ENCODE measurements around a stretch of chr3.

DNA sequence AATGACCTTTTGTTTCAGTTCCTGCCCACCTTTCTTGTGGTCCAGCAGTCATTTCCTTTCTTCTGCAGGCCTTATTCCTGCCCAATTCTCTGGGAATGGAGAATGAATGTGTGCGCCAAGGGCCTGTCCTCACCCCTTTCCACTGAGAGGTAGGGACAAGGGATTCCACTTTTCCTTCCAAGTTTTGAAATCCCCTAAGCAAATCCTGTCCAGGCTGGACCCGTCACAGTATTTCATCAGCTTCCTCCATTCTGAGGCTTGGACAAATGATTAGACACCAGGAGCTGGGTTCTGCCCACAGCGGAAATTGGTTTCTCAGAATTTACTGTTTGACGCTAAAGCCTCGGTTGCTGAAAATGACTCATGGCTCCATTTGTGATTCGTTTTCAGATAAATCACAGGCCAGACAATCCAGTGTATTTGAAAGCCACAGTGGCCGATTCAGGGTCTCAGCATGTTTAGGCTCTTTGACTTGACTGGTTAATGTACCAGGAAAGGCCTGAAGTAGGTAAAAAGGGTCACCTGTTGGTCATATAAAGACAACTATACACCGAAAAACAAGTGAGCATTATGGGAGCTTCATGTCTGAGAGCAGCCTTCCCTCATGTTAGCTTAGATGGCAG is 15.9 kb downstream of the ZNF80 start:
- PRO-cap, result bidirectional peak, plus-strand start at position 338 of the sequence, minus-strand start at position 309 of the sequence
- RAMPAGE, long total RNA, 4 experiments, result no peak in any of the 4 experiments

- PRO-cap, result no peak
- RAMPAGE, long total RNA, 4 experiments, result no peak in any of the 4 experiments
These were observed 4.1 kb downstream of the TIGIT start for GRCh38 chr3:114297959-114298389.

DNA sequence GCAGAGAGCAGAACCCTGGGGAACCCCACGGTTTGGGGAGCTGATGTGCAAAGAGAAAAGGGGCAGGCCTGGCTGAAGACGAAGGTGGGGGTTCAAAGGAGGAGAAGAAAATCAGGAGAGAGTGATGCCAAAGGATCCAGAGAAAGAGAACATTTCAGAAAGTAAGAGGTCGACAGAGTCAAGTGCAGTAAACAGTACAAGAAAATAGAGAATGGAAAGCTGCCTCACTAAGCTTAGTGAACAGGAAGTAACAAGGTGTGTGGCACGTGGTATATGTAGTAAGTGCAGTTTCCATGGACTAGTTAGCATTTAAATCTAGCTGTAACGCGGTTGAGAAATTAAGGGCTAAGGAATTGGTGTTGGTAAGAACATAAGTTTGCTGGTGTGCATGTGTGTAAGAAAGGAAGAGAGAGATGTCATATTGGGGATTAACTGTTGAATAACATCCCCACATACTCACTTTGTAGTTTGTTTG is 13.6 kb downstream of the TIGIT start:
- PRO-cap, result no peak
- RAMPAGE, long total RNA, 4 experiments, result no peak in any of the 4 experiments

DNA sequence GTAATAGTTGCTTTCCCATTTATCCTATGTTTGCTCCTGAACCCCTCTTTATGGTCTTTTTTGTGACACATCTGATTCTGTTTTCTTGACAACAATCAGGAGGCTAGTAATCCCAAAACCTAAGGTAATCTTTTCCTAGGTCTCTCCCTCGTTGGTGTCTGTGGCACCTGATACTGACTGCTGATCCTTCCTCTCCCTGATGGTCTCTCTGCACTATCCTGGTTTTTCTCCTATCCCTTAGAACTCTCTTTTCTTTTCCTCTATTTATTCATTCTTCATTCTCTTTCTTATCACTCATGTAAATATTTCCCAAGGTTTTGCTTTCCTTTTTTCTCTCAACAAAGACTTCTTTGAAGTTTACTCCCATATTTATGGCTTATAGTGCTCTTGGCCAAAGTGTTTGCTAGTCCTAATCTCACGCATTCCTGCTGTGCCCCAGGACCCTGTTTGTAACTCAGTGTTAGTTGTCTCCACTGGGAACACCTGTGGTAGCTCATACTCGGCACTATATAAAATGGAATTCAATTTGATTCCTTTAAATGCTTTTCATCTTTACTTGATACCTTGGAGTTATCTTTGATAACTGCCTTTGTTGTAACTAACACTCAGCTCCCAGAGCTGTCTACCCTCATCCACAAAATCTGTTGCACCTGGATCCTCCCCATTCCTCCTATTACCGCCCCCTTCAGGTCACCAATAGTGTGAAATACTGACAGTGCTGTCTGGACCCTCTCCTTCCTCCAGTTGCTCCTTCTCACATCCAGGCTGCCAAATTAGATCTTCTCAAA is 76.7 kb downstream of the TIGIT start:
- PRO-cap, result no peak
- RAMPAGE, long total RNA, 4 experiments, result no peak in any of the 4 experiments

- PRO-cap, result no peak
- RAMPAGE, long total RNA, 4 experiments, result no peak in any of the 4 experiments
These were observed 86.4 kb downstream of the TIGIT start for GRCh38 chr3:114380007-114380933.

- PRO-cap, result no peak
- RAMPAGE, long total RNA, 4 experiments, result no peak in any of the 4 experiments
These were observed 125.2 kb downstream of the TIGIT start for GRCh38 chr3:114419052-114419325.

DNA sequence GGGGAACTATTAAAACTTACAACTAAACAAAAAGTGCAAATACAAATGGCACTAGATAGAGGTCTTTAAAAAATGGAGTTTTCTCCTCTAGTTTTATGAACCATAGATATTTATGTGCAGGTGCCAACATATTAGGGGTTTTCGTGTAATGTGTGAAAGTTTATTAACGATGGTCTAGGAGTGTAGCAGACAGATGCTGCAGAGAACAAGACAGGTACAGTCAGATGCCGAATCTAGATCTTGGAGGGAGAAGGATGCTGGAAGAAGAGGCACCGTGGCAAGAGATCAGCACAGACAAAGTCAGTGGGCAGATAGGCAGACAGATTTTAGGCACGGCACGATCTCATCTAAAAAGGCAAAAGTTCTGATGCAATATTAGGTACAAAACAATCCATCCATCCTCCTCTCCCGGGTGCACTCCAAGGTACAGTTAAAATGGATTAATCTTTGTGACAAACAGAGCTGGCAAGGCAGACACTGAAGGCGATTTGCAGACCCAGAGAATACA is 161.6 kb downstream of the TIGIT start:
- PRO-cap, result no peak
- RAMPAGE, long total RNA, 4 experiments, result no peak in any of the 4 experiments

DNA sequence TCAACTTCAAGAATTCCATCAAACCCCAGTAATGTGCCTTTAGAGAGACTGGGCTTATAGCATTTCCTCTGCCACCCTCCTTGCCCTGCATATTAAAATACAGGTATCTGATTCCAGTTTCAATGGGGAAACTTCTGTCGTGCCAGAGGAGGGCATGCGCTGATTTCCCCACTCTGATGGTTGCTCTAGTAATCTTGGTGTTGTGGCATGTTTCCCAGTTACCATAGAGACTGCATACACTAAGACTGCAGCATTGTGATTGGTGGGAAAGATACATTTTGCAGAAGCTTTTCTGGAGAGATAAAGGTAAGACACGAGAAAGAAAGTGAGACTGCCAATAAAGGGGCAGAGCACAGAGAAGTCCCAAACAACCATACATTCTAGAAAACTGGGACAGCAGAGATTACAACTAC is 225.6 kb downstream of the TIGIT start:
- PRO-cap, result no peak
- RAMPAGE, long total RNA, 4 experiments, result no peak in any of the 4 experiments

DNA sequence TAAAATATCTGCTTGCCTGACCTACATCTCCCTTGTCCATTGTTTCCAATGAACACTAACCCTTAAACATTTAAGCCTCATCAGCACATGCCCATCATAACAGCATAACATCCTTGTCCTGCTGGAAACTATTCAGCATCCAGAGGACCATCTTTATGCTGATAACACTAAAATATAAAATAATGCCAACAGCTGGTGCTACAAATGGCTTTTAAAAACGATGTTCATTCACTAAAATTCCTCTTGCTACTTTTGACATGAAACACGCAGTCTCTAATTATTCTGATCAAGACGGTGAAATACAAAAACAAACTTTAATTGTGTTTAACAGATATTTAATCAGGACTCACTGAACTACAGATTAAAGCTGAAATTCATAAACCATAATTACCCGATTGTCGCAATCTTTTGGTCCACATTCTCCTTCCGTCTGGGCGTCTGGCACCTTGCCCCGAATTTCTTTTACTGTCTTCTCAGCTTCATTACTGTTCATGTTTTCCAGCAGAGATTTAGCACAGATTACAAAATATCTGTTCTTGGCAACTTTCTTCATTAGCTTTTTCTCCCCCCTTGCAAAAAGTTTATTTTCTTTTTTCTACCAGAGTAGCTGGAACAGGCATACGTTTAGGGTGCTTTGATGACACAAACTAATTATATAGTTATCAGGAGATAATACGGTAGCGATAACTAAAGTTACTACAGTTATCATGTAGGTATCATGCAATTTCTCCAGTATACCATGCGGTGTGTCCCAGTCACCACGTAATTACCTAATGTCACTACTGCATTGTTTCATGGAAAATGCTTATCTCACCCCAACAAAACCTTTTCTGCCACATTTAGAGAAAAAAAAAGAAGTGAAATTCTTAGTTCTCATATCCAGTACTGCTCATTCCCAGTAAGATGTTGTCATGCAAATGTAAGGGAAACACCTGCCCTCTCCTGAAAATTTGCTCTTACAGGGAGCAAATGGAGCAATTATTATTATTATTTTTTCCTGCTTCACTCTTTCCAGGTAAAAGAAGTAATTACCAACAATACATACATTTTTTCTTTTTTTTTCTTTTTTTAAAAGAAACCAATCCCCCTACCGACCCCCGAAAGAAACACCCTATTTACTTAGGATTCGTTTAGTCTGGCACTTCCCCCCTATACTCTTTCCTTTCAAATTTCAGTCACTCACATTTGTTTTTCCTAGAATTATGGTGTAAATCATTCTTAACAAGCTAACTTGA is 271.5 kb downstream of the TIGIT start:
- PRO-cap, result no peak
- RAMPAGE, long total RNA, 4 experiments, result start-site peak on the minus strand in 1 of 4 experiments, centred at positions 254 to 731 of the sequence, 8 to 9 reads per replicate

DNA sequence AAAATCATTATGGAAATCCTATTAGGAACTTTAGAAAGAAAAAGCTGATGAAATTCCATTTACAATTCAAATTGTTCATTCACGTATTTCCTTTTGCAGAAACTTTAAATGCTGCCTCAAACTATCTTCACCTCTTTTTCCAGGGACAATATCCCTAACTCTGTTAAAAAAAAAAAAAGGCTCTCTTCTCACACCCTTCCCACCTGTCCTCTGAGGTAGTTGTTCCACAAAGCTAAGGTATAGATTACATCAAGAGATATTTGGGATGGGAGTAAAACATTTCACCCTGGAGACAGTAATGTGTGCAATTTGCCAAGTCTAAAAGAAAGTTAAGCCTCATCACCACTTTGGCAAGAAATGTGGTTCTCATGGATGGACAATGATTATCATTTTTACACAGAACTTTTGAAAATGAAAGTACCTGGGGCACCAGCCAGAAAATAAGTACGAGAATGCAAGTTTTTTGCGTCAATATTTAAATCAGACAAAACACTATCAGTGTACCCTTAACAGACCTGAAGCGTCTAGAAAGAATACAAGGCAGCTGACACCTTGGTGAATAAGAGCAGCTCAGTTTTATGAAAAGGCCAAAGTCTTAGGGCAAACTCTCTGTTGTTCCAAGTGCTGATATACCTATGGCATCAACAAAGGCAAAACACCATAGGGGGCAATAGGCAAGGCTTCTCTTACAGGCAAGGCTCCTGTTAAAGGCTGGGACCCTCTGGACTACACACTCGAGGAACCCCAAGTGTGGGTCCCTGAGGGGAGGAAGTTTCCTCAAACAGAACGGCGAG is 290.7 kb downstream of the TIGIT start:
- PRO-cap, result no peak
- RAMPAGE, long total RNA, 4 experiments, result no peak in any of the 4 experiments

- PRO-cap, result bidirectional peak, plus-strand start at chr3:114625112, minus-strand start at chr3:114624941
- RAMPAGE, long total RNA, 4 experiments, result no peak in any of the 4 experiments
These were observed 331.0 kb downstream of the TIGIT start for GRCh38 chr3:114624854-114625243.

GRCh38 chr3:114759405-114759686 is 387.7 kb downstream of the ZBTB20 start:
- PRO-cap, result no peak
- RAMPAGE, long total RNA, 4 experiments, result no peak in any of the 4 experiments

DNA sequence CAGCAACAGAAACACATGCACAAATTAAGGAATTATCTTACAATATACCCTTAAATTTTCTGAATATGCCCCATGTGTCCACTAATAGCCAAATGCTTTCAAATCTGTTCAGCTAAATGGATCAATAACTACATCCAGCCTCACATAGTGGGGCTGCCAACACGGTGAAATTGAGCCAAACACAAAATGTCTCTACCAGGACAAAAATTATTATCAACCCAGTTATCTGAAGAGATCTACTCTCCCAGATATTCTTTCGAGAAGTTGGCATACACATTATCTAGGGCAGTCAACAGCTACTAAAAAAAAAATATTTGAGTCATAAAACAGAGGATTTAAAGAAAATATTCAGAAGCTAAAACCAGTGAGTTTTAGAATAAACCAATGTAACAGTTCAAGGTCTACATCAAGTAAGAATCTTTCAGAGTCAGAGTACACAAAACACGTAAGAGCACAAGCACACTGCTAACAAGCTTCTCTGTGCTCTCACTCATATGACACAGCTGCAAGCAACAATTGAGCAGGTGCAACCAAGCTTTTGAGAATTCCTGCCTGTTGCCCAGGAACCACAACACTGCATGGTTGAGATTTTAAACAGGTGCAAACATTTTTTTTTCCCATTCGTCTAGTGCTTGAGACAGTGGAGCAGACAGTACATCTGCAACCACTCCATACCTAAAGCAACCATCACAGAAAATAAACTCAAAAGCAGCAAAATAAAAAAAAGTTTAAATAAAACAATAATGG is 247.7 kb downstream of the ZBTB20 start:
- PRO-cap, result no peak
- RAMPAGE, long total RNA, 4 experiments, result no peak in any of the 4 experiments

- PRO-cap, result no peak
- RAMPAGE, long total RNA, 4 experiments, result no peak in any of the 4 experiments
These were observed 244.3 kb downstream of the ZBTB20 start for GRCh38 chr3:114902619-114903359.

- PRO-cap, result no peak
- RAMPAGE, long total RNA, 4 experiments, result no peak in any of the 4 experiments
These were observed 85.6 kb downstream of the LSAMP start for GRCh38 chr3:116359741-116360068.

DNA sequence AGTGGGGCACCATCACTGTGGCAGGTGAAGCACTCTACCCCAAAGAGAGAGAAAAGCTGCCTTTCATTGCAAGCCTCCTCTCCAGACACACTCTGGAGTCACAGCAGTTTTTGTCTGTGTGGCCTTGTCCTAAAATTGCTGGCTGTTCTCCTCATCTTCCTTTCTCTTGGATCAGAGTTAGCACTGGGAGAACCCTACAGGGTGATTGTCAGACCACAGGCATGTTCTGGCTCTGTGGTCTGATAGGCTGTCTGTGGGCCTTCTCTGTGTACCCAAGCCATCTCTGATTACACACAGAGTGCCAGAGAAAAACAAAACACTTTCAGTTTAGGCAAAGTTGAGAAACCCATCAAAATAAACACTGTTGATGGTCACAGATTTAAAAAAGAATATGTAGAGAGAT is 954.1 kb upstream of the LSAMP start:
- PRO-cap, result no peak
- RAMPAGE, long total RNA, 4 experiments, result no peak in any of the 4 experiments

DNA sequence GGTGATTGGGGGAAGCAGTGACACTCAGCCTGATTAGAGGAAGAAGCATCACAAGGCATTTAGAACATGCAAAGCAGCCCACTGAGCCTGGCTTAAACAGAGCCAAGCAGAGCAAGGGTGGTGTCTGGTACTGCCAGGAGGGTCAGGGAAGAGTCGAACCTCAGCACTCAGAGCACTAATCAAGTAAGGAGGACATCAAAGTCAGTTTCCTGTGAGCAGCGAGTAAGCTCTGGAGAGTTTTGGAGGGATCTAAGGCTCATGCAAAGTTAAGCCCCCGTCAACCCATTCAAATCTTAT is 982.2 kb upstream of the LSAMP start:
- PRO-cap, result unidirectional peak, minus-strand start at position 153 of the sequence
- RAMPAGE, long total RNA, 4 experiments, result no peak in any of the 4 experiments

GRCh38 chr3:117997420-117997641 is 1037.3 kb downstream of the IGSF11 start:
- PRO-cap, result unidirectional peak, minus-strand start at chr3:117997561
- RAMPAGE, long total RNA, 4 experiments, result start-site peak on the minus strand in 2 of 4 experiments, at chr3:117997560-117997579 at its widest, 50 to 64 reads per replicate

DNA sequence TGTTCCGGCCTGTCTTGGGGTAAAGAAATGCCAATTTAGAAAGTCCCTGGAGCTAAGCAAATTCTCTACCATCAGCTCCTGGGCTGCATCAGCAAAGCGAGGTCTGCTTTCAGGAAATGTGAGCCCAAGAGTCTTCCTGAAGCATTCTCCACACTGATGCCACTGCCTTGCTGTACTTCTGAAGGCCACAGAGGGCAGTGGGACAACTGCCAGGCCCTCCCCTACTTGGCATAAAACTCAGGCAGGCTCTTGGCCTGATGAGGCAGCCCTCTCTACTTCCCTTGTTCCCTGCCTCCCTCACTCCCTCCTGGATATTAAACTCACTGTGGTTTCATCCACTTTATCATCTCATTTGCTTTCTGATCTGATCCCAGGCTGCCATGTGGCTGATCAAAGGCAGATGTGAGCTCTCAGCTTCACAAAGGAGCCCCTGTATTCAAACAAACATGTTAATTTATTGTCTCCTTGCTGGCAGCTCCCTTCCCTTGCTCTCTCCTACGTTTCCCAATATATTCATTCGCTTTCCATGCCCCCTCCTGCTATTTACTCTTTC is 533.5 kb downstream of the IGSF11 start:
- PRO-cap, result no peak
- RAMPAGE, long total RNA, 4 experiments, result no peak in any of the 4 experiments

DNA sequence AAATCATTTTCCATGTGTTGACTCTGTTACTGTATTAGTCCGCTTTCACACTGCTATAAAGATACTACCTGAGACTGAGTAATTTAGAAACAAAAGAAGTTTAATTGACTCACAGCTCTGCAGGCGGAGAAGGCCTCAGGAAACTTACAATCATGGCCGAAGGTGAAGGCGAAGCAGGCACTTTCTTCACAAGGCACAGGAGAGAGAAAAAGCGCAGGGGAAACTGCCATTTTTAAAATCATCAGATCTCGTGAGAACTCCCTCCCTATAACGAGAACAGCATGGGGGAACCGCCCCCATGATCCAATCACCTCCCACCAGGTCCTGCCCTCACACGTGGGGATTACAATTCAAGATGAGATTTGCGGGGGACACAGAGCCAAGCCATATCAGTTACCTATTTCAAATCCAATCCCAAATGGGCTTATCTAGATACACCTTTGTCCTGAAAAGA is 224.0 kb downstream of the IGSF11 start:
- PRO-cap, result no peak
- RAMPAGE, long total RNA, 4 experiments, result no peak in any of the 4 experiments